Metanephros (tissue), 2 donors: ENCODE measurements around the genes CELF3 and LINGO4.

GRCh38 chr1:150998779-150999678 lies 7.7 kb downstream of the MINDY1 start:
- RAMPAGE, long total RNA = no peak

- RAMPAGE, long total RNA = no peak
These were observed 6.3 kb downstream of the MINDY1 start for GRCh38 chr1:151000258-151000938.

DNA sequence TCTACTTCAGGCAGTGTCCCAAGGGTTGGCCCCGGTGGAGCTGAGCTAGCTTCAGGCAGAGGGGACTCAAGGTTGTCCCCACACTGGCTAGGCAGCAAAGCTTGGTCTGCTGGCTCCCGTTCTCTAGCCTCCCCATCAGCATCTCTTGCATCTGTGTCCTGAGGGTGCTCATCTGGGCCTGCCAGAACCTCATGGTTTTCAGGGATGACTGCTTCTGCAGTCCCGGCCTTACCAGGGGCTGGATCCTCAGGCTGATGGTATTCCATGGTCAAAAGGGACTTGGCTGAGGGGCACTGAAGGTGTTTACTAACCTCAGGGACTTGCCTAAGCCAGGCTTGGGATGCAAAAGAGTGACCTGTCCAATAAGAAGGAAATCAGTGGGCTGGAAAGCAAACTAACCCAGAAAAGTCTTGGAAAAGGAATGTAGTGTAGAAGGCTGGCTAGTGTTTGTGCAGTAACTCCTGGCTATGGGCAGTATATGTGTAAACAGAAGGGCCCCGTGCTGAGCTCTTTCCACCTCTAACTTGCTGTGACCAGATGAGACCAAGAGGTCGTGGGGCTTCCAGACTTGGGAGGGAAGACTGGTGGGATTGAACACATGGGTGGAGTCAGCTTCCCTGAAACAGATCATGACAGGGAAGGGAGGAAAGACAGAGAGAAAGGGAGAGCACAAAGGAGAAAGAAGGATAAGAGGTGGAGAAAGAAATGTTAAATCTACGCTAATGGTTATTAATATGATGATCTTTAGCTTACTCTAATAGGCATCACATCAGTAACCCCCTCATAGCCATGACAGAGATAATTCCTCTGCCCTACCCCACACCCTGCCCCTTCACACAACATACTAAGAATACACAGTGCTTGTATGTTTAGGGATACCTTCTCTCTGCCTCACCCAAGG lies 4.1 kb downstream of the MINDY1 start:
- RAMPAGE, long total RNA = no peak

DNA sequence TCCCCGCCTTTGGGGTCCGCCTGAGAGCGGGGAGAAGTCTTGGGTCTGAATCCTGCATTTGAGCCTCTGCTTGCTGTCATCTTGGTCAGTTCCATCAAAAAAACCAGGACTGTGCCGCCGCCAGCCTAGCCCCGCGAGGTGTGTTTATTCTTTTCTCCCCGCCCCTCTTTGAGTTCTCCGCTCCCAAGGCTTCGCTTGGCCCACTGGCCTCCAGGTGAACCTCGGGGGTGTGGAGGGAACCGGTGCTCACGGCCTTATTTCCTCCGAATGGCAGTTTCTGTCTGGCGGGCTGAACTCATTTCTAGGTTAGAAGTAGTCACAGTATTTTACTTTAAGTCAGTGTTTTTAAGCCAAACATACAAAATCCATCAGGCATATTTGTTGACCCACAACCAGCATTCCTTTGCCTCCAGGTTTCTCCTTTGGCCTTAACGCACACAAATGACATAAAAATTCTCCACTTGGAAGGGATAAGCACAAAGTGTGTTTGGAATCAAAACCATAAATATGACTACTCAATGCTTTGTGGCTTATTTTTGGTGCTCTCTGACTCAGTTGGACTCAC lies 724 bp downstream of the PRUNE1 start:
- RAMPAGE, long total RNA = no peak

DNA sequence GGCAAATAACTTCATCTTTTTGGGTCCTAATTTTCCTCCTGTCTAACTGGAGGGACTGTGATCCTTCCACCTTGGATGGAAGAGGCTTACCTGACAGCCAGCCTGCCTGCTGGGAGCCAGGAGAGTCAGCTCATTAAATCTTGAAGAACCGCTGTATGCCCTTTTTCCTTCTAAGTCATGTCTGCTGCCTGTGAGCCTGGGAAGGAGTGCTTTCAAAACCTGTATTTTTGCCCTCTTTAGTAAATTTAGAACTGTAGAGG lies 320 bp upstream of the C1orf56 start:
- RAMPAGE, long total RNA = no peak

- RAMPAGE, long total RNA = no peak
These were observed 14.3 kb downstream of the SEMA6C start for GRCh38 chr1:151131913-151132652.

DNA sequence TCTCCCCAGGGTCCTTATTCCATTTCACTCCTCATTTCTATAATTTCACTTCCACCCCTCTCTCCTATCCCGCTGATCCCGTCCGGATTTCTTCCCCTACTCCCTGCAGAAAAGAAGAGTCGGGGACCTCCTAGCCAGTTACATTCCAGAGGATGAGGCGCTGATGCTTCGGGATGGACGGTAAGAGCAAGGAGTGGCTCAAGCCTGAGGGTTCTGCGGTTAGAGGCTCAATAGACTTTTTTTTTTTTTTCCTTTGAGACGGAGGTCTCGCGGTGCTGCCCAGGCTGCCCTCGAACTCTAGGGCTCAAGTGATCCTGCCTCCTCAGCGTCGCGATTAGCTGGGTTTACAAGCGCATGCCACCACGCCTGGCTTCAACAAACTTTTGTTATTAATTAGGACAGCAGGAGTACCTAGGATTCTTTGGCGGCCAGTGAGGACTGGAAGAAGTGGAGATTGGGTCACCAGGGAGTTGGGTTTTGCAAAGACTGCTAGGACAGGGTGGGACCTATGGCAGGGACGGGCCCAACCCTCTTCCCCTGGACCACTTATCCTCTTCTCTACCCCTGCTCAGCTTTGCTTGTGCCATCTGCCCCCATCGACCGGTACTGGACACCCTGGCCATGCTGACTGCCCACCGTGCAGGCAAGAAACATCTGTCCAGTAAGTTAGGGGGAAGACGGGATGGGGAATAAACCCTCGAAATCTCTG lies 572 bp downstream of the SCNM1 start:
- RAMPAGE, long total RNA = no peak

DNA sequence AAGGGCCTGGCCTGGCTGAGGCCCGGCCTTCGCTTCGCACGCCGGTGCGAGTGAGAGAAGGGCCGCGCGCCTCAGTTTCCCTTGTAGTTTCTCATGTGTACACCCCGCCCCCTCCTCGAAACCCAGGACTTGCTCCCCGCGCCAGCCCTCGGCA lies 840 bp downstream of the ZNF687 start:
- RAMPAGE, long total RNA = no peak

GRCh38 chr1:151291110-151292131 lies 9.3 kb downstream of the ZNF687 start:
- RAMPAGE, long total RNA = no peak

GRCh38 chr1:151293579-151294058 lies 11.5 kb downstream of the ZNF687 start:
- RAMPAGE, long total RNA = no peak

DNA sequence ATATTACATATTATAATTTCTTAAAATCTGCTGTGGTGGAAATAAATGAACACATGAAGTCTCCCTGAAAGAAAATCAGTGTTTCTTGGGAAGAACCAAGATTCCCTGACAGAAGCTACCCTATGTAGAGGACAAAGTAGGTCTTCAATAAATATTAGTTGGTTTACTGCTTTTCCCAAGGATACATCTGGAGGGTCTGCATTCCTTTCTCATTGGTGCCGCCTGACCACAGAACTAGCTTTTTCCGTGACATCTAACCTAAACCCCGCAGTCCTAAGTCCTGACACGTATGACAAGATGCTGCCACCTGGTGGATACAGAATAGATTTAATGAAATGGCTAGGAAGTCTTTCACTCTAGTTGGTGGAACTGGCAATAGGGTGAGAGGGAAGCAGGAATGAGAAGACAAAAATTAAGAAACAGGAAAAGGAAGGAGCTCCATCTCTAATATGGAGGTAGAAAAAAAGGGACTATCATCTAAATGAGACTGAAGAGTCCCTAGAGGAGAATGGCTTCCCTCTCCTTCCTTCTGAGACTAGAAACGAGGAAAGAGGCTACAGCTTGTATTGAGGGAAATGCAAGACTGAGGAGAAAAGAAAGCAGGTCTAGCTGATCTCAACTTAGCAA lies 6.2 kb downstream of the RFX5 start:
- RAMPAGE, long total RNA = no peak

- RAMPAGE, long total RNA = no peak
These were observed 2.8 kb downstream of the RFX5 start for GRCh38 chr1:151344231-151344637.

DNA sequence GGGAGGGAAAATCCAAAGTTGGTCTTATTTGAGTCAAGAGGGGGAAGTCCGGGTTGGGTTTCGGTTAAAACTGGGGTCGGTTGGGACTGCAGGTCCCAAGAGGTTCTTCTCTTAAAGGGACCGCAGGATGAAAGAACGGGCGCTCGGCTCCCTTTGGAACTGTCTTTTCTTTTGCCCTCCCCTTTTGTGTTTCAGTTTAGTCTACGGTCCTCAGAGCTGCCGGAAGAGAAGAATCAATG lies 304 bp upstream of the RFX5 start:
- RAMPAGE, long total RNA = no peak

- RAMPAGE, long total RNA = no peak
These were observed 9.0 kb downstream of the PSMB4 start for GRCh38 chr1:151408148-151409010.

GRCh38 chr1:151425197-151425604 lies 25.8 kb downstream of the PSMB4 start:
- RAMPAGE, long total RNA = no peak

DNA sequence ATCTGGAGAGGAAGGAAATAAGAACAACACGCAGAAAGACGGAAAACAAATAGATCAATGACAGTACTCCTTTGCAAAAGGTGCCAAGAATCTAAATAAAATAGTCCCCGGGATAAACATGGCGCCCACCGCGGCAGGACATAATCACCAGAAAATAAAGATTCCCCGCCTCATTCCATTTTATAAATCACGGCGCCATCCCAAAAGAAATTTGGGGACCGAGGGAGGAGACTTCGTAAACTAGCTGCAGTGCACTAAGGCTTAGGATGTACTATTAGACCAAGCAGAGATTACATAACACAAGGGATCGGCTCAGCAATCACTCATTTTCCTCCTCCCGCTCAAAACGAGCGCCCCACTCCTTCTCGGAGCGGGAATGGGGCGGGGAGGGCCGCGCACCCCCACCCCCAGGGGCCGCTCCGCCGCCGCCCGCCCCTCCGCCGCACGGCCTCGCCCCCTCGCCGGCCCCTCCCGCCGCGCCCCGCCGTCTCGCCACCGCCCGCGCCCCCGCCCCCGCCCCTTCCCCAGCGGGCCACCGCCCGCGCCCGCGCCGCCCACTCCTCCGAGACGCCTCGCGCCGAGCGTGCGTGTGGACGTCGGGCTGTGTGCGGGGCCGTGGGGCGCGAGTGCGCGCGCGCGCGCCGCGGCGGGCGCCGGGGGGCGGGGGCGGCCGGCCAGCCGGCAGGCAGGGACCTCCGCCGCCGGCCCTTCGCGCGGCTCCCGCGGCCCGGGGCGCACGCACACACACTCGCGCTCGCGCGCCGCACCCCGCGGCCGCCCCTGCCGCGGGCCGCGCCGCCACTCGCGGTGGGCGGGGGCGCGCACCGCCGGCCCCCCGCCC lies 891 bp downstream of the POGZ start:
- RAMPAGE, long total RNA = no peak

GRCh38 chr1:151568784-151569168 lies 28.7 kb downstream of the TUFT1 start:
- RAMPAGE, long total RNA = no peak

- RAMPAGE, long total RNA = no peak
These were observed at the start of gene CELF3 for GRCh38 chr1:151715995-151716887. Gene CELF3 (minus strand): TSS chr1:151716803.

DNA sequence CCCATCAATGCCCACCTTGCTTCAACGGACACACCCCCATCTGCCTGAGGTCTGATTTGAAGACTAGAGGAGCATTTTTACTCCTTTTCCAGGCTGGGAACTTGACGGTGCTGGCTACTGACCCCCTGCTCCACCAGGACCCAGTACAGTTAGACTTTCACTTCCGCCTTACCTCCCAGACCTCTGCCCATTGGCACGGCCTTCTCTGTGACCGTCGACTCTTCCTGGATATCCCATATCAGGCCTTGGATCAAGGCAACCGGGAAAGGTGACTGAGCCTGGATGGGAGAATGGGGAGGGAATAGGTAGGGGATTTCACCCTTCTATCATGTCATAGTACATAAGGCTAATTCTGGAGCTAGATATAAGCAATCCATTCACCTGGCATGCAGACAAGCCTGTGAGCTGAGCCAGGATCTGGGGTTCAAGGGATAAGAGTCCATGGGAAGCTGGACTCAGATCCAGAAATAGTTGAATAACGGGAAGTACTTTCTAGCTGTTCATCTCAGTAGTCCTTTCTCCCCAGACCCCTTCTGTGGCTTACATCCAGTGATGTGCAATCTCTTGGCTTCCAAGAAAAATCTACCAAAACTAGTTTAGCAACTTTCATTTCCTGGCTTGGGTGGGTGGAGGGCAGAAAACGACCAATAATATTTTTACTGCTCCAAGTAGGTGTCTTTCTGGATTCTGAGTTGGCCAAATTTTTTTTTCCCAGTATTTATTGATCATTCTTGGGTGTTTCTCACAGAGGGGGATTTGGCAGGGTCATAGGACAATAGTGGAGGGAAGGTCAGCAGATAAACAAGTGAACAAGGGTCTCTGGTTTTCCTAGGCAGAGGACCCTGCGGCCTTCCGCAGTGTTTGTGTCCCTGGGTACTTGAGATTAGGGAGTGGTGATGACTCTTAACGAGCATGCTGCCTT lies 4.9 kb upstream of the MRPL9 start:
- RAMPAGE, long total RNA = no peak

DNA sequence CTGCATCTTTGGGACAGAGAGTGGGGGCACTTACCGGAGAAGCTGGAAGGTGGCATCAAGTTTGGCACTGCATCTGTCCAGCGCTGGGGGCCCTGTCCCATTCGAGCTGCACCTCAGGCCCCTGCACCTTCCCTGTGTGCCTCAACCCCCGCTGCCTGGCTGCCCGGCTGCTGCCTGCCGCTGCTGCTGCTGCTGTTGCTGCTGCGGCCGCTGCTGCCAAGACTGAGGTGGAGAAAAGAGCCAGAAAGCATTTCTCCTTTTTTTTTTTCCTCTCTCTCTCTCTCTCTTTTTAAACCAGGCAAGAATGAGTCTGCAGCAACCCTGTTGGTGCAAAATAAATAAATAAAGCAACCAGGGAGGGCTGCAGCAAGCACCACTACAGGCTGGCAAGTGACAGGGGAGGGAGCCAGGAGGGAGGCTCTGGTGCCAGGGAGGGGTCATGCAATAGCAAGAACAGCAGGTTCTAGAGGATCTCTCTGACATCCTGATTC lies at the start of gene LINGO4:
TSS of gene LINGO4 (minus strand) at position 224 of the 491 bp plus-strand sequence.
- RAMPAGE, long total RNA = no peak